GM06990 (cell line): ENCODE measurements around the gene TBL1XR1.

- RRBS, result no CpG with 5 or more reads among the region's 4 CpGs
Observed at GRCh38 chr3:176916708-176917306, 280.5 kb downstream of the TBL1XR1 start.

DNA sequence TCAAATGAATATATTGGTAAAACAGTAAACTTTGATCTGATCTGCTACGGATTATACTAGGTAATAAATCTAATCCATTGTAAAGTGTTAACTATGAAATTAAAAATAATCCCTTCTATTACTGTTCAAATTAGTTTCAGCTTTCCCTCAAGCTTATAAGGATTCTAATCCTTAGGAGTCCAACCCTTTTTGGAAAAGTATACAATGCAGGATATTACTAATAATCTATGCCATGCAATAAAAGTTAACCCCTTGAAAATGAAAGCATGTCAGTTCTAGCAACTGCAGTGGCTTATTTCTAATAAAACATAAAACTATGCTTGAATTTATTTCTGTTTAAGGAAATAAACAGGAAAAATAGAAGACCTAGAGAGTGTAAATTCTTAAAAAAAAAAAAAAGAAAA is 177.7 kb downstream of the TBL1XR1 start:
- RRBS, result no CpG with 5 or more reads among the region's 1 CpG

DNA sequence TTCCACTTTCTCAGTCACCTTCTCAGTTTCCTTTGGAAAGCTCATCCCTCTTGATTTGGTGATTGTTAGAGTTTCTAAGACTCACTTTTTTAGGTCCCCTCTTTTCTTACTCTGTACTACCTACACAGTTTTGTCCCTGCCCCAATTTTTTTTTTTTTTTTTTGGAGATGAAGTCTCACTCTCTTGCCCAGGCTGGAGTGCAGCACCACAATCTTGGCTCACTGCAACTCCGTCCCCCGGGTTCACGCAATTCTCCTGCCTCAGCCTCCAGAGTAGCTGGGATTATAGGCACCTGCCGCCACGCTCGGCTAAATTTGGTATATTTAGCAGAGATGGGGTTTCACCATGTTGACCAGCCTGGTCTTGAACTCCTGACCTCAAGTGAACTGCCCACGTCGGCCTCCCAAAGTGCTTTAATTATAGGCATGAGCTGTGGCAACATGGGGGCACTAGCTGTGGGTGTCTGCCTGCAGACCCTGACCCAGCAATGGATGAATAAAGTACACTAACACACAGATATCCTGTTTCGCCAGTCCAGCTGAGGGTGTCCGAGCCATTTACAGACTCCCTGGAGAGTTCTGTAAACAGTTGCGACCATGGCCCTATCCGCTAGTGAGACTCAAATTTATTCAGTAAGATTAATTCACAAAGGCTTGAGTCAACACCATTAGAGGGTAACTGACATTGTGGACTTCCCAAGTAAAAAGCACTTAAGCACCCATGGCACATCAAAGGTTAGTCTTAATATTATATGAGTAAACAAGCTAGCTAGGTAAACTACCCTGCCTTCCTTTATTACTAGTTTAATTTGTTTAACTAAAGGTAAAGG is 161.8 kb downstream of the TBL1XR1 start:
- RRBS, result no CpG with 5 or more reads among the region's 12 CpGs

GRCh38 chr3:177084560-177085033 is 112.7 kb downstream of the TBL1XR1 start:
- RRBS, result no CpG with 5 or more reads among the region's 3 CpGs

DNA sequence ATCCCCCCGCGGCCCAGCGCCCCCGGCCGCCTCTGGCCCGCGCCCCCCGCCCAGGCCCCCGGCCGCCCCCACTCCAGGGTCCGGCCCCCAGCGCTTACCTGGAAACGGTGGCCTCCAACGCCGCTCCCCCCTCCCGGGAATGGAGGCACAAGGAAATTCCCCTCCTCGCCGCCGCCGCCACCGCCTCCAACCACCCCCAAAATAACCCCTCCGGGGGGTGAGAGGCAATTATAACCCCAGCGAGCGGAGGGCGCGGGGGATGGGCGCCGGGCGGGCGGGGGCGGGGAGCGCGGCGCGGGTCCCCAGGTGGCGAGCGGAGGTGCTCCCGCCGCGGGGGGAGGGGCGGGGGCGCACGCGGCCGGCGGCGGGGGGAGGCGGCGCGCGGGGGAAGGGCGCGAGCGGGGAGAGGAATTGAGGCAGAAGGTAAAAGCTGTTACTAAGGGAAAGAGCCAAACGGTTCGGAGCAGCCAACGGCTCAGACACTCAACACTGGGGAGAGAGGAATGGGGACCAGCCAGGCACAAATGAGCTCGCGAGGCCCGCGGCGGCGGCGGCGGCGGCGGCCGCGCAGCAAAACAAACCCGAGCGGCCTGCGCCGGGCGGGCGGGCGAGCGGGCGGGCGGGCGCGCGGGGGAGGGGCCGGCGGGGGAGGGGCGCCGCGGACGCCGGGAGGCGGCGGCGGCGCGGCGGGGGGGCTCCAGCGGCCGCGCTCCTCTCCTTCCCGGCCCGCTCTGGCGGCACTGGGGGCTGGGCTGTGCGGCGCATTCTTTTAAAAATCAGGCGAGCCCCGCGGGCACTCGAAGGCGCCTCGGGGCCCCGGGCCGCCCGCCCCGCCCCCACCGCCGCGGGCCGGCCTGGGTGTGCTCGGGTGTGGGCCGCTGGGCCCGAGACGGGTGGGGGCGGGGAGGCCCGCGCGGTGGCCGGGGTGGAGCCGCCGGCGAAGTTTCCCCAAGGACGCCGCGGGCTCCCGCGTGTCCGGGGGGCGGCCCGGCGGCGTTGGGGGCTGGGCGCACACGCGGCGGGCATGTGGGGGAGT is at the start of gene TBL1XR1:
TBL1XR1 (minus strand) TSS at position 460 of the 1,036 bp plus-strand sequence.
- RRBS, result 3% methylated on average over 68 of the region's 143 CpGs

DNA sequence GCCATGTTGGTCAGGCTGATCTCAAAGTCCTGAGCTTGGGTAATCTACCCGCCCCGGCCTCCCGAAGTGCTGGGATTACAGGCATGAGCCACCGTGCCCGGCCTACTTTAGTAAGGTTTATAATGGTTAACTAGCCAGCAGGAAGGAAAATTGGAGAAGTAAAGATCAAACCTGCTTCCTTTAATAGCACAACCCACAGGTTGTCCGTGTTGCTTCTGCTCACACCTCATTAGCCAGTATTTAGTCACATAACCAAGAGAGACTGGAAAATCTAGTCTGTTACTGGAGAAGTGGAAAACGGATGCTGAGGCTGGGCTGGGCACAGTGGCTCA is 51.9 kb upstream of the TBL1XR1 start:
- RRBS, result no CpG with 5 or more reads among the region's 7 CpGs

DNA sequence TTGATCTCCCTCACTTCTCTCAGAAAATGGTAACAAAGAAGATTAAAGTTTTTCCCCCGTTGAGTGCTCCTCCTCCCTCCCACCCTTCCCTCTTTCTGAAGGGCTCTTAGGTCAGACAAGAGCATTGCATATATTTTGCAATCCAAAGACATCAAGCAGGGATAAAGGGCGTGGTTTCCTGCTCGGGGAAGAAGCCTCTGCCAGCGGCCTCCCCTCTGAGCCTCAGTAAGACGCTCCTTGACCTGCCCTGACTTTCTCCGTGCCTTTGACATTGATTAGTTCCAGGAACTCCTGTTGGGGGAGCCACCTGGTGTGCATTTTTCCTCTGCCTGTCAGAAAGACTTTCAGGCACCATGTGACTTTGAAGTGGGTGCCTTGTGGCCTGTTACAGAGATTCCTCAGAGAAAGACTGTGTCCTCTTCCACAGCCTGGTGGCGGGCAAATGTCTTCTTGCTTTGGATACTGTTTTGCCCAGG is 87.1 kb upstream of the TBL1XR1 start:
- RRBS, result no CpG with 5 or more reads among the region's 7 CpGs

DNA sequence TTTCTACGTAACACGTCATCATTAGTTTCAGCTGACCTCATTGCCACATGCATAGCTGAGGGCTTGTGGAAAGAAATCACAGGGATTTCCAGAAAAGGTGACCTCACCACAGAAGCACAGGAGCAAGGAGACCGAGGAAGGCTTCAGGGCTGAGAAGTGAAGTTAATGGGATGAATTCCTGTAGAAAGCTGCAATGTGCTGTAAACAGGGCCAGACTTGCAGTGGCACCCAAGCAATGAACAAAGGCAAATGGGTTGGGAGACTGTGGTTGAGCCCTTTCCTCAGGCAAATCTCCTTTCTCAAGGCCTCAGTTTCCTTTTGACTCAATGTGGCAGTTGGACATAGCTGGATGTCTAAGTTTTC is 252.1 kb upstream of the TBL1XR1 start:
- RRBS, result no CpG with 5 or more reads among the region's 3 CpGs

DNA sequence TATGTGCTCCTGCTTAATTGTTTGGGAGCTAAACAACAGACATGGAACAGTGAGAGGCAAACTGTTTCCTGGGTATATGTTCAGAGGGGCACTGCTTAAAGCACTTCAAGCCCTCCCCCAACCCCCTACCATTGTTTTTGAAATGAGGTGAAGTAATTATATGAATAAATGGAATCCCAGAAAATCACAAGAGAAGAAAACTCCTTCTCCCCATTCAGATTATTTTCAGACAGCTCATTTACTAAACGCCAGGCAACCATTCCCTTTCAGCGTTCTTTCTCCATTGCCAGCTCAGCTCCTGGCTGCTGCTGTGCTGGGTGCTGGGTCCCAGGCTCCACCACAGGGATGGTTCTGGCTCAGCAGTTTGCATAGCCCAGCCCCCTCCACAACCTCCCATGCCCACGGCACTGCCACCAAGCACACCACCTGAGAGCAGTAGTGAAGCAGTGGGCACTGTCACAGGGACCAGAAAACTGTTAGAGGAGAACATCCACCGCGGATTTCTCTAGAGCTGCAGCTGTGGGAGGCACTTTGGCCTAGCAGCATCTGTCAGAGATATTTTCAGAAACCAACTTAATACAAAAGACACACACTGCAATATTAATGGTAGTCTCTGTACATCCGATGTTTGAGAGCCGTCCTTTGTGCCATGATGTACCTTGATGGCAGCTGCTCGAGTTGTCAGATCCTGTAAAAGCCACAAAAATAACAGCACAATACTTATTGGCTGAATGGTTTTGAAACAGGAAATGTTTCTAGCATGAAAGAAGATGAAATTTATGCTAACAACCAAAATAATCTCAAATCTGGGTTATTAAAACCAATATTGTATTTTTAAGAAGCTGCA is 445.2 kb upstream of the TBL1XR1 start:
- RRBS, result no CpG with 5 or more reads among the region's 8 CpGs

DNA sequence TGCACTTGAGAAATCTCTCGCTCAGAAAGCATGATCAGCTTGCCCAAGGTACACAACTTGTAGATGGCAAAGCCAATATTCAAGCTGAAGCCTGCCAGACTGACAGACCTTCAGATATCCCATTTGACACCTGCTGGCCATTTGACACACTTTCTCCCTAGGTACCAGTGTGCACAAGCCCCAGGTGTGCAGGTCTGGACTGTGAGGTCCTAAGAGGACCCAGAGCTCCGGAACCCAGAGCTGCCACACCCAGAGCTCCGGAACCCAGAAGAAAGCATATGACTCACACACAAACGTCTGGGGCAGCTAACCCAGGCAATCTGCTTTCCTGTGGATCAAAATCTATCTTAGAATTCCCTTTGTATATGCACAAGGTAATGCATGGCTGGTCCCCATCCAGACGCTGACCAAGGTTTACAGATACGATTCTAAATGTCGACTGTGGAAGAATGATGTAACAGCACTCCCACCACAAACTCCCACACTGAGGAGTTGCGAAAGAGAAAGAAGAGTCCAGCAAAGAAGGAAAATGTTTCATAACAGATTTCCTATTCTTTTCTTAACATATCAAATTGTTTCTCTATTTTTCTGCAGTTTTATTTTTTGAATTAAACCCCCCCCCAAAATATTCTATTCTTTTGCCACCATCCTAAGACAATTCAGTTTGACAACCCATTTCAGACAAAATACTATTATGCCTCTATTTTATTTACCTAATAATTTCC is 15.7 kb downstream of the KCNMB2 start:
- RRBS, result no CpG with 5 or more reads among the region's 8 CpGs

DNA sequence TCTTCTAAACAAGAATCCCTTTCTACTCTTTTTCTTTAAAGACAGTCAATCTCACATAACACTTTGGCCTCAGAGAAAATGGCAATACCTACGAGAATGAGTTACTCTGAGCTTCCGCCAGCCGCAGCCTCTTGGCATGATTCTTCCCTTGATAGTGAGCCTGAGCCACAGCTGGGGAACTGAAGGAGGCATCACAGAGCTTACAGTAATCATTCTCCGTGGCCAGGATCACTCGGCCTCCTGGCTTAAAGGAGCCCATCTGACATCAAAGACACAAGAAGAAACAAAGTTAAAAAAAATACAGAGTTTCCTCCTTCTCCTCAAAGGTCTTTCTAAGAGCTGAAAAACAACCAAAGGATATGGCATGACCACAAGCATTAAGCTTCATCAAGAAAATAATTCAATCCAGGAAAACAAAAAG is 44.0 kb downstream of the ZMAT3 start:
- RRBS, result no CpG with 5 or more reads among the region's 5 CpGs

GRCh38 chr3:179404113-179404940 is 46.9 kb downstream of the GNB4 start:
- RRBS, result no CpG with 5 or more reads among the region's 5 CpGs

DNA sequence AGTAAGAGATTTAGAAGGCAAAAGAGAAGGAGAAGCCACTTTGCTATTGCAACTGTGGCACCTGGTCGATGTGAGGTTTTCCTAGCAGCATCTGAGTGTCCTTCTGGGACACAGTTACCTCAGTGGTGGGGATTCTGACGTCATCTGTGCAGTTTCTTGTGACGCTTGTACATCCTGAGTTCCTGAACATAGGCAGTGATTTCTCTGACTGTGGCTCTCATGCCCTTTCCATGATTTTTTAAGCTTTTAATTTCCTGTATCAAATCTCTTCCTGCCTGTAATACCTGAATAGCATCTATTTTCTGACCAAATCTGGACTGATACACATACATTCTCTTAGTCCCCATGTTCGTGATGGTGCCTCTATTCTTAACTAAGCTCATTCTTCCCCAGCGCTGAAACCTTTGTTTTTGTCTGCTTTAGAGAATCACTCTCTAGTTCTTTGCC is 9.0 kb downstream of the USP13 start:
- RRBS, result no CpG with 5 or more reads among the region's 5 CpGs

GRCh38 chr3:179666232-179666996 is 13.6 kb downstream of the USP13 start:
- RRBS, result no CpG with 5 or more reads among the region's 8 CpGs

- RRBS, result no CpG with 5 or more reads among the region's 14 CpGs
Observed at GRCh38 chr3:179713366-179714328, 60.8 kb downstream of the USP13 start.

DNA sequence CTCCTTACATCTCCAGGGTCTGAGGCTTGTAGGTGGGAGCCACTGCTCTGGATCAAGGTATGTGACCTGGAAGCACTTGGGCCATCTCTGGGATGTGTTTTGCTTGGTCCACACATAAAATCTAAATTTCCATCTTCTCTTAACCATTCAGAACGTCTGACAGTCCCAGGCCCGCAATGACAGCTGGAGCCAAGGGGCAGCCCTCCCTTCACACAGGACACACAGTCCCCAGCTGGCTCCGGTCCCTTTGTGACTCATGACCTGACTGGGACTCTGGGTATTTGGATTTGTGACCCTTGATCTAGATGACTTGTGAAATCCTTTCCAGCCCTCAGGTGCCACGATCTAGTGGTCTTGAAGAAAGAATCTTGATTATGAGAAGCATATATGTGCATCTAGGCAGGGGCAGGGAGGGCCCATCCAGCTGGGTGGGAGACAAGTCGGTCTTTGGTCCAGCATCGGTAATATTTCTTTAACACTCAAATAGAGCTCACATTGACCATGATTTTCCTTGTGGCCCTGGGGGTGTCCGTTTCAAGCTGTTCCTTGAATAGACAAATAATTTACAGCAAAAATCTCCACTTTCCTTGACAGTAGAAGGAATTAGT is 80.1 kb downstream of the USP13 start:
- RRBS, result no CpG with 5 or more reads among the region's 7 CpGs

DNA sequence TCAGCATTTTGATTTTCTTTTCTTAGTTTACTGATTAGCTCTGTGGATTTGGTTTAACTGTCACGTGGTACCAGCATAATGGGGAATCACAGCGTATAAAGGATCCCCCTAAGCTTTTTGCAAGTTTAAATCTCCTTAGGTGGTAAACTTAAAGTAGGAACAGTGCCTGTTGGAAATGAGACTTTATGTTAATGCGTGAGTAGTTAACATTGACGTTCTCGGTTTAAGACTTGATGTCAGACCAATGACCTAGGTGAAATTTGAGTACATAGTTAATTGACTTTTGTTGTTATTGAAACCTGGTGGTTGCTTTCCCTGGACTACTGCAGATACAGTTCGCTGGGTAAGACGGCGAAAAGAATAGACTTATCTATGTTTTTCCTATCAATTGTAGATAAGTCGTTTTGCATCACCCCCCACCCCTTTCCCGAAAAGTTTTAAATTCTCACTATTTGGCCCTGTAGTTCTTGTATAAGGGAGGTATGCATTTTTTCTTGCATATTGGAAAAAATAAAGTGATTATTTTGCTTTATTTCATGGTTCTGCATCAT is 1.6 kb downstream of the FXR1 start:
- RRBS, result no CpG with 5 or more reads among the region's 10 CpGs

GRCh38 chr3:181610284-181610836 is 101.4 kb upstream of the SOX2 start:
- RRBS, result no CpG with 5 or more reads among the region's 2 CpGs

- RRBS, result no CpG with 5 or more reads among the region's 8 CpGs
Observed at GRCh38 chr3:181822886-181823085, 111.1 kb downstream of the SOX2 start.

DNA sequence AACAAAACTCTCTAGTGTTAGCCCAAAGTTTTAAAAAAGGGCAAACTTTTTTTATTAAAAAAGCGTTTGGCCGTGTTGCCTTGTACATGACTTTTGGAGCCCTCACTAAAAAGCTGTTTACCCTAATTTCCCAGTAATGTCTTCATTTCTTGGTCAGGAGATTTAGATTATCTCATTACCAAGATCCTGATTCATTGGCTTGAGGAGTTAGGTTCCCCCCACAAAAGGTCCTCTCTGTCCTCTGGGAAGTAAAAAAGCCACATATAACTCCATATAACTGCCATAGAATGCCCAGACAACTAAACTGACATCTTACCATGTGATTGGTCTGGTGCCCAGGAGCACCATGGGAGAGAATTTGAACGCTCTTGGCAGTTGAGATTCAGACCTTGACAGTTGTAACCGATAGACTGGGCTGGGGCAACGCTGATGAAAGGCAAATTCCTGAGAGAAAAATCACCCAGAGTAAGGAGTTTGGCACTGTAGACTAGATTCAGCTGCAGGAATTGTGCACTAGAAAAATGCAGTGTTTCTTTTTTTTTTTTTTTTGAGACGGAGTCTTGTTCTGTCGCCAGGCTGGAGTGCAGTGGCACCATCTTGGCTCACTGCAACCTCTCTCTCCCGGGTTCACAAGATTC is 240.4 kb downstream of the SOX2 start:
- RRBS, result no CpG with 5 or more reads among the region's 8 CpGs